Measurements from ENCODE around the genes VPS52 and WDR46.

DNA sequence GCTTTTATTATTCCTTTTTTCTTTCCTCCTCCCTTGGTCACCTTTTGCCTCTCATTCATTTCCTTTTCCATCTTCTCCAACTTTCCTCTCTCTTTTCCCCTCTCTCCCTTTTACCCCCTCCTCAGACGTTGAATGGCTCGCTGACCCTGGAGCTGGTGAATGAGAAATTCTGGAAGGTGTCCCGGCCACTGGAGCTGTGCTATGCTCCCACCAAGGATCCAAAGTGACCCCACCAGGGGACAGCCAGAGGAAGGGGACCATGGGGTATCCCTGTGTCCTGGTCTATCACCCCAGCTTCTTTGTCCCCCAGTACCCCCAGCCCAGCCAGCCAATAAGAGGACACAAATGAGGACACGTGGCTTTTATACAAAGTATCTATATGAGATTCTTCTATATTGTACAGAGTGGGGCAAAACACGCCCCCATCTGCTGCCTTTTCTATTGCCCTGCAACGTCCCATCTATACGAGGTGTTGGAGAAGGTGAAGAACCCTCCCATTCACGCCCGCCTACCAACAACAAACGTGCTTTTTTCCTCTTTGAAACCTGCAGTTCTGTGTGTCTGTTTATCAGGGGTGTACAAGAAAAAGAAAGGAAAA, 4.0 kb downstream of the RING1 start:
- PRO-cap = no peak

DNA sequence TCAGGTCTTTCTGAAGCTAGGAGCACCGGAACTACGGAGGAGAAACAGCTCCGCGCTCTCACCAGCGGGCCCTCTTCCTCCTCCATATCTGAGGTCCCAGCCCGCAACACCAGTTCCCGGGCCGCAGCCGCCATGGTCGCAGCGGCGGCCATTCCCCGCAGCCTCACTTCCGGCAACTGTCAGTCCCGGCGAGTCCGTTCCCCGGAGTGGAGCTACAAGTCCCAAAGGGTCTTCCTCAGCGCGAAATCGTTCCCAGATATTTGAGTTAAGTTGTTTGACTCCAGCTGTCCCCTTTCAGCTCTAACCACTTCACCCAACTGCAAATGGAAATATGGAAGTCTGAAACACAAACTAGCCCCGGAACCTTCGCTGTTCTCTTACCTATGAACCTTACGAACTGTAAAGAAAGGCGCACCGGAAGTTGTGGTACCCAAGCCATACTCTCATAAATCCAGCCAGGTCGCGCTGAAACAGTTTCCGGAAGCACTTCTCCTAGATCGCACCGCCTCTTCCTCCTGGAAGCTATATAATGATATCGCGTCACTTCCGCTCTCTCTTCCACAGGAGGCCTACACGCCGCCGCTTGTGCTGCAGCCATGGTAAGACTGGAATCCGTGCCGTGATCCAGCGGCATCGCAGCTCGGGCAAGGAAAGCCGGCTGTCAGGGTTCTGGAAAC, at the start of gene VPS52:
TSS of gene VPS52 (minus strand) at position 353 of the 677 bp plus-strand sequence.
- PRO-cap = unidirectional peak, minus-strand start at position 86 of the sequence; unidirectional peak, minus-strand start at position 165 of the sequence; bidirectional peak, plus-strand start at position 554 of the sequence, minus-strand start at position 319 of the sequence

DNA sequence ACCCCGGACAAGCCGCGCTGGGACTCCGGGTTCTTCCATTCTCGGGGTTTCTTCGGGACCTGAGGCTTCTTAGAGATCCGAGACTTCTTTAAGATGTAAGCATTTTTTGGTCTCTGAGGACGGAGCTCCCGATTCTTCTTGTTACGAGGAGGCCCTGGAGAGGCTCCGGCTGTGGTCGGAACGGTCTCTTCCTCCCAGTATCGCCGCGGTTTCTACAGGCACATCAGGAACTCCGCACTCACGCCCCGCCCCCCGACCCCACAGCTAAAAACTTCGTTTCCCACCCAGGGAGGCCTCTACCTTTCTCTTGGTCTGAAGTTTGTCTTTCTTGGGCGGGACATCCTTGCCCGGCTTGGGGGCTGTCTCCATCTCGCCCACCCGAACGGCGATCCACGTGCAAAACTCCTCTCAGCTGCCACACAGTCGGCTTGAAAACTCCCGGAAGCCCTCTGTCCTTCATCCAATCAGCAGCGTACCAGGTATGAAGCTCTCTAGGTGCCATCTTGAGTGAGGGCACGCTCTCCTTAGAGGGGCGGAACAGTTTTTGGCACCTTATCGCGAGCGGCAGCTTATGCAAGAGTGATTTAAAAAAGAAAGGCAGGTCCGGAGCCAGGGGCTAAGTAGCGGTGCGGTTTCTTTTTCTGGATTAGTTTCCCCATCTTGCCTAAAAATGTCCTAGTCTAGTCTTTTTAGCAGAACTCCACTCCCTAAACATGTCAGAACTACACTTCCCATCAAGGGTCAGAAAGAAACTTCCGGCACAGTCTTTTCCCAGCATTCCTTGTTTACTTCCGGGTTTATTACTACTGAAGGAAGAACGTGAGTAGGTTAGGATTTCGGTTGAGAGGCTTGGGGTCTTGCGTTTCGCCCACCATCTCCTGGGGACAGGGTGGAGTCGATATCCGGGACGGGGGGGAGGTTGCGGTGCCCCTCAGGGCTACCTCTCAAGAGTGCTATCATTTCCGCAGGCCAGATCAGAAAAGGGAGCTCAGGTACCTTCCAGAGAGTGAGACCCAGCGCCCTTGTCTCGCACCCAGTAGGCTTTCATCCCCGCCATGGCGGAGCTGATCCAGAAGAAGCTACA, at the start of gene WDR46:
TSS of gene WDR46 (minus strand) at position 438 of the 1,084 bp plus-strand sequence.
- PRO-cap = bidirectional peak, plus-strand start at position 202 of the sequence, minus-strand start at position 214 of the sequence; bidirectional peak, plus-strand start at position 587 of the sequence, minus-strand start at position 430 of the sequence; bidirectional peak, plus-strand start at position 800 of the sequence, minus-strand start at position 694 of the sequence

GRCh38 chr6:33316496-33317147, 922 bp downstream of the ZBTB22 start:
- PRO-cap = no peak

GRCh38 chr6:33319345-33319747, 1.8 kb upstream of the ZBTB22 start:
- PRO-cap = no peak

GRCh38 chr6:33357320-33357930, 28.3 kb upstream of the SMIM40 start:
- PRO-cap = no peak

DNA sequence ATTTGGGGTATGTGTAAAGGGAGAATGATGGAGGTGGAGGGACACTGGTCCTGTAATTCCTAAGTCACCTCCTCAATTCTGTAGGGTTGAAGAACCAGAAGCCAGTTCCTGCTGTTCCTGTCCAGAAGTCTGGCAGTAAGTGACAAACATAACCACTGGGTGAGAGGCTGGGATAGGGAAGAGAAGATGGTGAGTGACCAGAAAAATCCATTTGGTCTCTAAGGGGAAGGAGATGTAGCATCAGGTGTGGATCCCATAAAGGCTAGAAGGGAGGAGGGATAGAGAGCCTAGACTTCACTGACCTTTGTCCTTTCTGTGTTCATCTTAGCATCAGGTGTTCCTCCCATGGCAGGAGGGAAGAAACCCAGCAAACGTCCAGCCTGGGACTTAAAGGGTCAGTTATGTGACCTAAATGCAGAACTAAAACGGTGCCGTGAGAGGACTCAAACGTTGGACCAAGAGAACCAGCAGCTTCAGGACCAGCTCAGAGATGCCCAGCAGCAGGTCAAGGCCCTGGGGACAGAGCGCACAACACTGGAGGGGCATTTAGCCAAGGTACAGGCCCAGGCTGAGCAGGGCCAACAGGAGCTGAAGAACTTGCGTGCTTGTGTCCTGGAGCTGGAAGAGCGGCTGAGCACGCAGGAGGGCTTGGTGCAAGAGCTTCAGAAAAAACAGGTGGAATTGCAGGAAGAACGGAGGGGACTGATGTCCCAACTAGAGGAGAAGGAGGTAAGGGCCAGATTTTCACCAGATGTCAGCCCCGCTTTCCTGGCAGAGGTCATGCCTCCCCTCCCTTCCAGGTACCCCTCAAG, 7.2 kb upstream of the PHF1 start:
- PRO-cap = no peak

DNA sequence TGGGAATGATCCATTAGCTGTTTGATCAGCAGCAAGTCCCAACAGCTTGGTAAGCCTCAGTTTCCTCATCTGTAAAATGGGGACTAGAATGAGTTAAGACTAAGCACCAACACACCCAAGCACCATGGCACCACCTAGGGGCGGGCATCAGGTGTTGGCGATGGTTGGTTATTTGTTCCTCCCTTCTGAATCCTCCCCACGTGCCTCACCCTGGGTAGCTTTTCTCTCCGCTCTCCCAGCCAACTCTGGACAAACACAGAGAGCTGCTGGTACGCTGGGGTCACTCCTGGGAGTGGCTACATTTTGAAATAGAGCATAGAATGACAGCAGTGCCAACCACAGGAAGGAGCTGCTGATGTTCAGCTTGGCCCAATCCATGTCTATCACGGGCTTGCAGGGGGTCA, 13.3 kb upstream of the ITPR3 start:
- PRO-cap = bidirectional peak, plus-strand start at position 255 of the sequence, minus-strand start at position 247 of the sequence

GRCh38 chr6:33638540-33639171, 17.5 kb downstream of the ITPR3 start:
- PRO-cap = no peak

- PRO-cap = no peak
These were observed 35.9 kb downstream of the UQCC2 start for GRCh38 chr6:33675487-33676115.

- PRO-cap = no peak
These were observed 26.9 kb downstream of the UQCC2 start for GRCh38 chr6:33684561-33685103.

DNA sequence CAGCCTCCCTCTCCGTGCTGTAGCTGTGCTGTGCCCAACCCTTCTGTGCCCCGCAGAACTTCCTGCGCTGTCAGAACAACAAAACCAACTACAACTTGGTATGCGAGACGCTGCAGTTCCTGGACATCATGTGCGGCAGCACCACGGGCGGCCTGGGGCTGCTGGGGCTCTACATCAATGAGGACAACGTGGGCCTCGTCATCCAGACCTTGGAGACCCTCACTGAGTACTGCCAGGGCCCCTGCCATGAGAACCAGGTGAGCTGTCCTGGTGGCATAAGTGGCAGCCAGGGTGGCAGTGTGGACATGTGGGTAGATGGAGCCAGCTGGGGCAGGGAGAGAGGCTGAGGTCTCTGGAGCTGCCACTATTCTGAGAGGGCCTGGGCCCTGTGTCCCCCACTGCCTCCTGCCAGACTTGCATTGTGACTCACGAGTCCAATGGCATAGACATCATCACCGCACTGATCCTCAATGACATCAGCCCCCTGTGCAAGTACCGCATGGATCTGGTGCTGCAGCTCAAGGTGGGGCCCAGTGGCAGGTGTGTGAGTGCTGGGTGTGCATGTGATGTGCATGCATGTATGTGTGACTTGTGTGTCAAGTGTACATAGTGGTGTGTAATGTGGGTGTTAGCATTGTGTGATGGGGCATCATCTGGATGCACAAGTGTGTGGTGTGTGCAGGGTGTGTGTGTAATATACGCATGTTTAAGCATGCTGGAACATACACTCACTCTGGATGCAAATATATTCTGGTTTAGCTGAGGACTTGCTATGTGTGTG, 25.3 kb downstream of the UQCC2 start:
- PRO-cap = no peak

DNA sequence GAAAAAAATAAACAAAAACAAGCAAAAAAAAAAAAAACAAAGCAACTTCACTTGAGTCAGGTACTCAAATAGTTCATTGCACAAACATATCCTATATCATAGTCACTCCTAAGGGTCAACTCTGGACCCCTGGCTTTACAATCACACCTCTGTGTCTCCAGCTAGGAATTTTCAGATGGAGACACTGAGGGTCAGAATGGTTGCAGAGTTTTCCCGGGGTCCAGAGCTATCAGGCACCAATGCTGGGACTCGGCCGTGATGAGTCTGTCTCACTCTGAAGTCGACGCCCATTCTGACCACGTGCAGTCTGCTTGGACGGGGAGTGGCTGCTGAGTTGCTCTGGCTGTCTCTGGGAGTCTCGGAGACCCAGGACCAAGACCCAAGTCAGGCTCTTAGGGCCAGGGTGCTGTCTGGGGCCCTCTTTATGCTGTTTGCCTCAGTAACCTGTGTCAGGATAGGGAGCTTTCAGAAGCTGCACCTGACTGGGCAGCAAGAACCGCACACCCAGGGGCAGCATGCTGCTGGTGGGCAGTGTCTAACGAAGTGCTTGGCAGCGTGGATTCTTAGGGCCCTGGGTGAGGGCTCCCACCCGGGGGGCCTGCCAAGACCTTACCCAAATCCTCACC, 4.6 kb downstream of the IP6K3 start:
- PRO-cap = no peak

GRCh38 chr6:33786880-33787344, 2.0 kb downstream of the LEMD2 start:
- PRO-cap = no peak

DNA sequence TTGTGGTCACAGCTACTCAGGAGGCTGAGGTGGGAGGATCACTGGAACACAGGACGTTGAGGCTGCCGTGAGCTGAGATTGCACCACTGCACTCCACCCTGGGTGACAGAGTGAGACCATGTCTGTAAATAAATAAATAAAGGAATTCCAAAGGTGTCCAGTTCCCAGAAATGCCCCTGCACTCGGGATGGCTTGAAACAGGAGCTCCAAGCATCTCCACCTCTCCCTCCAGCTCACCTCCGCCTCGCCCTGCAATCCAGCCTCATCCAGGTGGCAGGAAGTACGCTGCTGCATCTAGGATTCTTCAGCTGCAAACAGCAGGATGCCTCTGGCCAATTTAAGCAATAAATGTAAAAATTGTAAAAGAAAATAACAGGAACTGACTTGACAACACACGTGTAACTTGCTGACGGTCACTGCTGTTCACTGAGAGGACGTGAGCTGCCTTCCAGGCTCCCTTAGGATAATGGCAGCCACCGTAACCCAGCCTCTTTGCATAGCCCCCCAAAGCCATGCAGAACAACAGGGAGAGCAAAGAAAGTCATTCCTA, 11.4 kb upstream of the GRM4 start:
- PRO-cap = no peak

DNA sequence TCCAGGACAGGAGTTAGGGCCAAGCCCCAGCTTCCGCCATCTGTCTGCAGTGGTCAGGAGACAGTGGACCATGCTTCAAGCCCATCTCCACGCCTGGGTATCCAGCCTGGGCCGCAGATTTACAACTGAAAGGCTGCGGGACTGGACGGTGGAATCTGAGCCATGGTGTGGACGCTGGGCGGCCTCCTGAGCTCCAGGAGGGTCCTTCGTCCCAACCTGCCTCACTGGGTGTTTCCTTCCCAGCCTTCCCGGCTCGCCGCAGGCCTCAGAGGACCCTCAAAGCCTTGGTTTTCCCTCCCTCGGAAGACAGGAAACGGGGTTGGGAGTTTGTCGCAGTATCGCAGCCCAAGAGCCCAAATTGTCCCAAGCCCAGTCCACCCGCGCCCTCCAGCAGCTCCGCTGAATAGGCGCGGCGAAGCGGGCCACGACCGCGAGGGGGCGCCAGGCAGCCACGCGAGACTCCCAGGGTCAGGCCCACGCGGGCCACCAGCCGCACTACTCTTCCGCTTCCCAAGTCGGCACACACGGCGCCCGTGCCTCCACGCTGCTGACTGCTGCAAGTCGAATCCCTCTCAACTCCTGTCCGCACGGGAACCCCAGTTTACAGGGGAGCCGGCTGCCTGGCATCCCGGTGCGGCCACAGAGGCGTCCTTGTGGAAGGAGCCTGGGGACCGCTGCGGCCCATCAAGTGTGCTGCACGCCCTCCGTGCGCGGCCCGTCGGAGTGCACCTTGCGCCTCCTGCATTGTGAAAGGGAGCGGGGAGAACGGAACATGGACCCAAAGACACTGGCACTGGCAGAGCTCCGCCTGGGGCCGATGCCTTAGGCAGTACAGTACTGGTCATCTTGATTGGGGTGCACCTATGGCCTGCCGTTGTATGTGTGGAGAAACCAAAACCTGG, 40.4 kb upstream of the HMGA1 start:
- PRO-cap = unidirectional peak, plus-strand start at position 523 of the sequence

GRCh38 chr6:34295397-34296128, 46.8 kb upstream of the SMIM29 start:
- PRO-cap = no peak

GRCh38 chr6:34301307-34302171, 52.7 kb upstream of the SMIM29 start:
- PRO-cap = no peak

- PRO-cap = no peak
These were observed 9.1 kb downstream of the NUDT3 start for GRCh38 chr6:34383390-34383830.

- PRO-cap = bidirectional peak, plus-strand start at chr6:34391208, minus-strand start at chr6:34391154
These were observed 1.7 kb downstream of the NUDT3 start for GRCh38 chr6:34390409-34391470.

All from fallopian tube (tissue), 1 donor.